Neural progenitor cell (in vitro differentiated cells): ENCODE measurements around the genes TNFAIP8L1 and MYDGF.

DNA sequence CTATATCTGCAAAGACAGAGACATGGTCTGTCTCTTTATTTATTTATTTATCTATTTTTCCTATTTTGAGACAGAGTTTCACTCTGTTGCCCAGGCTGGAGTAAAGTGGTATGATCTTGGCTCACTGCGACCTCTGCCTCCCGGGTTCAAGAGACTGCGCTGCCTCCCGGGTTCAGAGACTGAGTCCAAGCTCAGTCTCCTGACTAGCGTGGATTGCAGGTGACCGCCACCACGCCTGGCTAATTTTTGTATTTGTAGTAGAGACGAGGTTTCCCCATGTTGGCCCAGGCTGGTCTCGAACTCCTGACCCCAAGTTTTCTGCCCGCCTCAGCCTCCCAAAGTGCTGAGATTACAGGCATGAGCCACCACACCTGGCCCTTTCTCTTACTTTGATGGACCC is 369 bp upstream of the STAP2 start:
- RAMPAGE, long total RNA, result no peak

GRCh38 chr19:4358861-4360149 is 15.9 kb downstream of the MPND start:
- RAMPAGE, long total RNA, result no peak

- RAMPAGE, long total RNA, result no peak
Measured at GRCh38 chr19:4360311-4360705, 16.9 kb downstream of the MPND start.

DNA sequence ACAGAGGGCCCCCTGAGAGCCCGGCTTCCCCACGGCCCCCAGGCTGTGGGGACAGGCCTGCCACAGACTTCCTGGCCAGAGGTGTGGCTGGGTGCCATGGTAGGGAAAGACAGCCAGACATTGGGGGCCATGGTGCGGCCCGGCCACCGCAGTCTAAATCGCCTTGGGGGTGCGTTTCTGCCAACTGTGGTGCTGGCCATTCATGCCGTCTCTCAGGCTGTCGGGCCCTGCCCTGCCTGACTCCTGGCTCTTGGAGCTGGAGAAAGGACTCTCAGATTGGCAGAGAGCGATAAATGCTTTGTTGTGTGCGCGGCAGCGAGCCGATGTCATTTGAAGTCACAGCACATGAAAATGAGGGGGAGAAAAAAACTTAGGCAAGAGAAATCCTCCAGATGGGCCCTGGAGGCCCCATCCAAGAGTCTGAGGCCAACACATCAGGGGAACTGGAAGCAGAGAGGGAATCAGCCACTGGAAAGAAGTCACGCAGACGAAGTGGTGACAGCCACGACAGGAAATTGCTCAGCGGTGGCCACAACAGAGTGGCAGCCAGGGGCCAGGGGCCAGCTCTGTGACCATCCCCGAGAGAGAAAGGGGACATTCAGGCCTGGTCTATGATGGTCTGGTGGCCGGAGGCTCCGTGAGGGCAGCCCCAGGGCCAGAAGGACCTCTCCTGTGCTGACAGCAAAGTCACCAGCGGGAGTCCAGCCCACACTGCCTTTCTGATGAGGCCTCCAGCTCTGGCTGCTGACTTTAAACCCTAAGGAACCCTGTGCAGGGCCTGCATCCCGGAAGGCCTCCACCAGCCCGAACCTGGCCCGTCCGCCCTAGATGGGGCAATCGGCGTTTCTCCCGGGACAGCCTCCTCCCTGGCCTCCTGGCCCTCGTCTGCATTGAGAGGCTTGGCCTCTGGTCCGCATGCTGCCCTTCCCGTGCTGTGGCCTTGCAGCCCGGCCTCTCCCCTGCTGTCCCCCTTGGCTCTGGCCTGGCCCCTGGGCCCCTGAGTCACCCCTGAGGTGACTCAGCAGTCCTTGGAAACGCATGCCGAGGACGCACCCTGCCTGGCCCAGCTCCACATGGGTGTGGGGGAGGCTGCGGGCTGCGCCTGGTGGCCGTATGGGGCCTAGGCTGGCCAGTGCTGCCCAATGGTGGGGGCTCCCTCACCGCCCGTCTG is 26.2 kb downstream of the SH3GL1 start:
- RAMPAGE, long total RNA, result no peak

DNA sequence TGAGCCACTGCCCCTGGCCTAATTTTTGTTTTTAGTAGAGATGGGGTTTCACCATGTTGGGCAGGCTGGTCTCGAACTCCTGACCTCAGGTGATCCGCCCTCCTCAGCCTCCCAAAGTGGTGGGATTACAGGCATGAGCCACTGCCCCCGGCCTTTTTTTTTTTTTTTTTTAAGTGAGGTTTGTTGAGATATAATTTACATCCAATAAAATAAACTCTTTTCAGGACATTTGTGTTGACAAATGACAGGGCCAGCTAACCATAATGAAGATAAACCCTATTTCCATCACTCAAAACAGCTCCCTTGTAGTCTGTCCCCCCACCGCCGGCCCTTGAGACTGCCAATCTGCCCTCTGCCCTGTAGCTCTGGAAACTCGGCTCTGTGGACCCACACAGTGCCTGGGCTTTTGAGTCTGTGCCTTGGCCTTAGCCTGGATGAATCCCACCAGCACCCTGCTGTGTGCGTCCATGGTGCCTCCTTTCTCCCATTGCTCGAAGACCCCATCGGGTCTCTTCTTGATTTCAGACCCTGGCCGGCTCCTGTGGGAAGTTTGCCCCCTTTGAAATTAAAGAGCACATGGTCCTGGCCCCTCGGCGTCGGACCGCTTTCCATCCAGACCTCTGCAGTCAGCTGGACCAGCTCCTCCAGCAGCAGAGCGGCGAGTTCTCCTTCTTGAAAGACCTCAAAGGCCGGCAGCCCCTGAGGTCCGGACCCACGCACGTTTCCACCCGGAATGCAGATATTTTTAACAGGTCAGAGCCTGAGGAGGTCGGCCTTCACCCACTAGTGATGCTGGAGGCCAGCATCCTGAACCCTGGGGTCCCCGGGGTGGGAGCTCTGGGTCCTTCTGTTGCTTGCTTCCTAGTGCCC is 25.9 kb downstream of the CHAF1A start:
- RAMPAGE, long total RNA, result no peak

DNA sequence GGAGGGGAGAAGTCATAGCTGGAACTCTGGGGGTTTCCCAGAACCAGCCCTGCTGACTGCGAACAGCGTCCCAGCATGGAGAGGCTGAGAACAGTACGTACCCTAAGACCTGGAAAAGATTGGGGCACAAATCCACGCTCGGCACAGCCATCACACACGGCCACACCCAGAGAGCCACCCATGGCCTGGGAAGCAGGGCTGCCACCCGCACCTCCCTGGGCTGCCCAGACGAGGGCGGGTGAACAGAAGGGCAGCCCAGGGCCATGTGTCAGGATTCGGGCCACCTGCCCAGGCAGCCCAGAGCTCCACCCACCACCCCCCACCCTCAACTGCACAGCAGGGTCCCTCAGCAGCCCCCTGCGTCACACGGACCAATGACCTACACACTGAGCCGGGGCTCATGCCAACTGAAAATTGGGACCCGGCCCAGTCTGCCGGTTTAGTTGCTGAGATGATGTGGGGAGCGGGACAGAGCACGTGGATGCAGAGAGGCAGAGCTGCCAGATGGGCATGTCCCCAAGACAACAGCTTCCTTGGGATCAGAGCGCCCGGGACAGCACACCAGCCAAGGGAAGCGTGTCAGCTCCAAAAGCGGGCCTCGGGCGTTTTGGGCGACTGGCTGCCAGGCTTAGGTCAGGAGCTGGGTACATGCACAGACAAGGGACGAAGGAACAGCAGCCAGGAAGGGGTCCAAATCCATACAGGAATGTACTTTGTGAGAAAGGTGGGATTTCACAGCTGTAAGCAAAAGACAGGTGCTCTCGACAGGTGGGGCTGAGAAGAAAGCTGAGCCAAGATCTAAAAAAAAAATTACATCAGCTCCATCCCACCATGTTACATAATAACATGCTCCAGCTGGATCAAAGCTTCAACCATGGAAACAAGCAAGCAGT is 8.3 kb downstream of the UBXN6 start:
- RAMPAGE, long total RNA, result no peak

- RAMPAGE, long total RNA, result no peak
Measured at GRCh38 chr19:4452129-4452788, 5.3 kb downstream of the UBXN6 start.

DNA sequence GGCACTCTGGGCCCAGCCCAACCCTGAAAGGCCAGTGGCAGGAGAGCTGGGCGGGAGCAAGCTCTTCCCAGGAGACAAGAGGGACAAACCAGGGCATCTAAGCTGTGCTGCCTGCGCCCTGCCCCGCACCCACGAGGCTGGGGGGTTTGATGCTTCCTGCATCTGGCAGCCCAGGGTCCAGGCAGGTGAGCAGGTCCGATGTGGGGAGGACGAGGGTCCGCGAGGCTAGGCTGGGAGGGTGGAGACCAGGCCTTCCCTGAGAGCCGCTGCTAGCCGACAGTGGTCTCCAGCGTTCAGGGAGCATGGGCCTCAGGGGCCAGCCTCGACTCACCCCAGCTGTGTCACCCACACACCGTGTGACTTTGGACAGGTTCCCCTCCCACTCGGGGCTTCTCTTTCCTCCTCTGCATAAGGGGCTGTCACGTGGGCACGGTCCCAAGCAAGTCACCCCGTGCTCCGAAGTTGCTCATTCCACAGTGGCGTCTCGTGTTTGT is 15.9 kb downstream of the PLIN4 start:
- RAMPAGE, long total RNA, result no peak

DNA sequence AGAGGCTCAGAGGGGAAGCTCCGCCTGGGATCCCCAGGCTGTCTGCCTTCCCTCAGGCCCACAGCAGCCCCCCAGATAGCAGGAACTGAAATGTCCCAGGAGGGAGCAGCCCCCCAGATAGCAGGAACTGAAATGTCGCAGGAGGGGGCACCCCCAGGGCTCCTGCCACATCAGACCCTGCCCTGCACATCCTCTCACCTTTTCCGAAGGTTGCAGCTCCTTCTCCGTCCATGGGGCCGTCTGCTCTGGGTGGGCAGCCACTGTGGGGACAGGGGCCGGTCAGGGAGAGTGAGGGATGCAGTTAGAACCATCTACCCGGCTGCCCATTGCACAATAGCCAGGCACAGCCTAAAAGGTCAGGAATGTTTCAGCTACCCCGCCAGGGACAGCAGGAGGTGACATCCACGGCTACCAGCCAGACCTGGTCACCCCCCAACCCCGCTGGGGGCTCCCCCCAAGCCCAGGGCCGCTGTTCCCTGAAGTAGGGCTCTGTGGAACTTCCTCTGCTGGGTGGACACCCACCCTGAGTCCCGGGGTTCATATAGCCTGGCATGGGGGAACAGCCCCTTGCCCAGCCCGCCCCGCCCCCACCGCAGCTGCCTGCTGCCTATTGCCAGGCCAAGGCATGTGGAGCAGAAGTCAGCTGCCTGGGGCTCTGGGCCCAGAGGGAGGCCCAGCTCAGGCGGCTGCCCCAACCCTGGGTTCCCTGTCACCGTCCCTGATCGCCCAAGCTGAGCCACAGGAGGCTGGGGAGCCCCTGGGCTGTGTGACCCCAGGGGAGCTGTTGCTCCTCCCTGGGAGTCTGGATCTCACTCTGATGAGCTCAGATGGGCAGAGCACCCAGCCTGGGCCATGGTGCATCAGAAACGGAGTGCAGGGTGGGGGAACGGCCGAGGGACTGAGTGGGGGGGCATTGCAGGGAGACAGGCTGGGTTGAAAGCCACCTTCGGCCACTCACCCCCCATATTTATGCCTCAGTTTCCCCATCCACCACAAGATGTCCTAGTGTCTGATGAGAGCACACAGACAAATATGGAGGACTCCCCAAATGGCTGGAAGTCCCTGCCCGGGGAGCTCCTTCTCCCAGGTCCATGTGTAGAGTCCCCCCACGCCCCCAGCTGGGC is 1.5 kb downstream of the PLIN4 start:
- RAMPAGE, long total RNA, result no peak

GRCh38 chr19:4519557-4520399 is 1.5 kb upstream of the PLIN4 start:
- RAMPAGE, long total RNA, result no peak

DNA sequence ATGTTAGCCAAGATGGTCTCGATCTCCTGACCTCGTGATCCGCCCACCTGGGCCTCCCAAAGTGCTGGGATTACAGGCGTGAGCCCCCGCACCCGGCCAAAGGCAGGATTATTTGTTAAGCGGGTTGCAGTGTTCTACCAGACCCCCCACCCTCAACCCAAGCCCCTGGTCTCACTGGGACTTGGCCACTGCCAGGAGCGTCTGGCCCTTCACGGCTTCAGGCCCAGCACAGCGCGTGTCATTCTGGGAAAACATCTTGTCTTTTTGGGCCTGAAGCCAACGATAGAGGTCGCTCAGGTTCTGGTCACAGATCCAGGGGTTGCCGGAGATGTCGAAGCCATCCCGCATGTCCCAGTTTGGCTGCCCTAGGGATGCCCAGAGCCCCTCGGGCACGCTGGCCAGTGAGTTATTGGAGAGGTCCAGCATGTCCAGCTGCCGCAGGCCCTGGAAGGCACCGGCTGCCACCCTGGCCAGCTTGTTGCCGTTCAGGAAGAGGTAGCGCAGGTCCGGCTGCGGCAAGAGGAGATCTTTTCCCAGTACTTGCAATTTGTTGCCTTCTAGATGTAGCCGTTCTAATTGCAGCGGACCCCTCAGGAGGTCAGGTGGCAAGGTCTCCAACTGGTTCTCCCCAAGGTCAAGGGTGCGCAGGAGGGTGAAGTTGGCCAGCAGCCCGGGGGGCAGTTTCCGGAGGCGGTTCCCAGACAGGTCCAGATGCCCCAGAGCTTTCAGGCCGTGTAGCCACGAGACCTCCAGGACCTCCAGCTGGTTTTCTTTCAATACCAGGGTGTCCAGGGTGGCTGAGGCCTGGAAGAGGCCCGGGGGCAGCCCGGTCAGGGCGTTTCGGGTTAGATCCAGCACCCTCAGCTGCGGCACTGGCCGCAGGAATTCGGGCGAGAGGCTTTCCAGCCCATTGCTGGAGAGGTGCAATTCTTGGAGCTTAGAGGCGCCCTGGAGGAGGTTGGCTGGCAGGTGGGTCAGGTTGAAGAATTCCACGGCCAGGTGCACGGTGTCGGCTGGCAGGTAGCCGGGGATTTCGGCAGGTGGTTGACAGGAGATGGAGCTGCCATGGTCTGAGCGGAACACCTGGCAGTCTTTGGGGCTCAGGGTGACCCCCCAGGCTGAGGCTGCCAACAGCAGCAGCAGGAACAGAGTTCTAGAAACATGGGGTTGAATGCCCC is 1.7 kb downstream of the LRG1 start:
- RAMPAGE, long total RNA, result no peak

- RAMPAGE, long total RNA, result no peak
Measured at GRCh38 chr19:4567152-4567879, 7.8 kb upstream of the SEMA6B start.

DNA sequence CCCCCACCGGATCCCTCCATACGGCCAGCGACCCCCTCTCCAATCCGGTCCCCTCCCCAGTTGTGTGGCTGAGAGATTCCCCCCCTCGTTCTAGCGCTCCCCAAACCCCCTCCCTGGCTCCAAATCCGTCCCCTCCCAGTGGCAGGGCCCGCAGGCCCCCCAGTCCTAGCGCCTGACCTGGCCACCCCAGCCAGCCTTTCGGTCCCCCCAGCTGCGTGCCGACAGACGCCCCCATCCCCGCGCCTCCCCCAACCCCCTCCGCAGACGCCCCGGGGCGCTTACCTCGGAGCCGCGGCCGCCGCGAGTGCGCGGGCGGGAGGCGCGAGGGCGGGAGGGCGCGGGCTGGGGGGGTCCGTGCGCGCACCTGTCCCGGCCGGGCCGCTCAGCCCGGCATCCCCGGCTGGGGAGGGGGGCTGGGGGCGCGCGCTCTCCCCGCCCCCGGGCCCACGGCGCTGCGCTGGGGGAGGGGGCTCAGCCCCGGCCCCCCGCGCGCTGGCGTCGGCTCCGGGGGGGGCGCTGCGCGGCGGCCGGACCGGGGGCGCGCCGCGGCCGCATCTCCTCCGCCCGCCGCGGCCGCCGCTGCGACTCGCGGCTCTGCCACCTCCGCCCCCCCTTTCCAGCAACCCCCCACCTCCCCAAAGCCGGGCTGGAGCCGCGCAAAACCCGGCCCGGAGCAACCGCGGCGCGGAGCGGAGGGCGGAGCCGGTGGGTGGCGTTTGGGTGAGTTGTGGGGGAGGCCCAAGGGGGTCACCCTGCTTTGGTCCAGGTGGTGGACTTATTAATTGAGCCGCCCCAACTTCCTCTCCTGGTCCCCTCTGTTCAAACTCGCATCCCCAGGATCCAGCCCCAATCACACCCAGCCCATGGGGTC is 21.9 kb upstream of the SEMA6B start:
- RAMPAGE, long total RNA, result no peak

- RAMPAGE, long total RNA, result no peak
Measured at GRCh38 chr19:4638786-4640156, at the start of gene TNFAIP8L1. TNFAIP8L1 (plus strand) TSS chr19:4639516.

GRCh38 chr19:4669471-4670675 is at the start of gene MYDGF:
MYDGF (minus strand) TSS chr19:4670342.
- RAMPAGE, long total RNA, result no peak

DNA sequence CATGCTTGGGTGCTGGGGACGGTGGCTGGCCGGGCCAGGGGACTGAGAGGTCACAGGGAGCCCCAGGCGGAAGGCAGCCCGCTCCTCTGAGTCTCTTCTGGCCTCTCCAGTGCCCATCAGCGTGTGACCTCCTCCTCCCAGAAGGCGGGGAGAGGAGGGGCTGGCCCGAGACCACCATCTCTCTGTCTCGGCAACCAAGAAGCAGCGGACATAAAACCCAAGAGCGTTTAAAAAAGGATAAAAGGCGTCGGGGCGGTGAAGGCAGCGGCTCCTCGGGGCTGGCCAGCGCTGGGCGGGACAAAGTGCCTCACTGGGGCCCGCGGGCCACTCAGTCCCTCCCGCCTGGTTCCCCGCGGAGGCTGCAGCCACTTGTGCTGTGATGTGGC is 6.0 kb upstream of the MYDGF start:
- RAMPAGE, long total RNA, result no peak

DNA sequence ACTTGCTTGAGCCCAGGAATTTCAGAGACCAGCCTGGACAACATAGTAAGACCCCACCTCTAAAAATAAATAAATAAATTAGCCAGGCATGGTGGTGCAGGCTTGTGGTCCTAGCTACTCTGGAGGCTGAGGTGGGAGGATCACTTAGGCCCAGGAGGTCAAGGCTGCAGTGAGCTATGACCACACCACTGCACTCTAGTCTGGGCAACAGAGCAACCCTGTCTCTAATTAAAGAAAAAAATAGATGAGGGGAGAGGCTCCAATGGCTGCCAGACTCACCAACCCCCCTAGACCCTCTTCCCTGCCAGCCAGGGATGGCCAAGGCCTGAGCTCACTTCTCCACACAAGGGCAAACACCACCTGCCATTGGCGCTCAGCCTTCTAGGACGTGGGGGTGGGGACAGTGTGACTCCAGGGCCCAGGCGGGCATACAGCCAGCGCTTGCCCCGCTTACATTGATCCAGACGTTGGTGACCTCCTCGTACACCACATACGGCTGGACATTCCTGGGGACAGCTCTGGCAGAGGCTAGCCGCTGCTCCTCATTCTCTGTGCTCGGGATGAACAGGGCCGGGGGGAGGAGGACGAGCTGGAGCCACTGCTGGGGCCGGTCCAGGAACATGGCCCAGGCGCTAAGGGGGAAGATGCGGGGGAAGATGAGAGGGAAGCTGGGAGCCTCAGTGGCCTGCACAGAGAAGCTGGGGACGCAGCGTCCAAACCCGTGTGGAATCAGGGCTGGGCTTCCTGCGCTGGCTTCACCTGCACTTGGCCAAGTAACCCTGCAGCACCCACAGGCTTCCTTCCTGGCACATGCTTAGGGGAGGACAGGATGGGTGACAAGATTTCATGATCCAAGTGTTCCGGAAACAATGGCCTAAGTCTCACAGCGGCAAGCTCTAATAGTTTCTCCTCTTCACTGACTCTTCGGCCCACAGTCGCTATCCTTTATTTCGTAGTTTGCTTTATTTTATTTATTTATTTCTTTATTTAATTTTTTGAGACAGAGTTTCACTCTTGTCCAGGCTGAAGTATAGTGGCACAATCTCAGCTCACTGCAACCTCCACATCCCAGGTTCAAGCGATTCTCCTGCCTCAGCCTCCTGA is 25.1 kb upstream of the MYDGF start:
- RAMPAGE, long total RNA, result no peak

DNA sequence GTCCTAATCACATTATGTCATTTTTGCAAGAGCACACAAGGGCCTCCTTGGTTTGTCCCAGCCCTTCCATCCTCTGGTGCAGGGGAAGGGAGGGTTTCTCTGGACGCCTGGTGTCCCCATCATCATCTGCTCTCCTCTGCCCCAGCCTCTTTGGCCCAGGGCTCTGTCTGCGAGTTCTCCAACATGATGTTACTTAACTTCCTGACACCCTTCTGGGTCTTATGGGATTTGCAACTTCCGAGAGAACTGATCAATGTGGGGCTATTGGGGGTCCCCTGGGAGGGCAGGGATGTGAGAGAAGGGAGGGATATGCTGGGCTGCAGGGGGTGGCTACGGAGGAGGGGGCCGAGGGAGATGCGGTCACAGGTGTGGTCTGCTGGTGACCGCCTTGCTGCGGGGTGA is 24.4 kb downstream of the DPP9 start:
- RAMPAGE, long total RNA, result no peak

- RAMPAGE, long total RNA, result no peak
Measured at GRCh38 chr19:4707188-4707725, 16.4 kb downstream of the DPP9 start.

DNA sequence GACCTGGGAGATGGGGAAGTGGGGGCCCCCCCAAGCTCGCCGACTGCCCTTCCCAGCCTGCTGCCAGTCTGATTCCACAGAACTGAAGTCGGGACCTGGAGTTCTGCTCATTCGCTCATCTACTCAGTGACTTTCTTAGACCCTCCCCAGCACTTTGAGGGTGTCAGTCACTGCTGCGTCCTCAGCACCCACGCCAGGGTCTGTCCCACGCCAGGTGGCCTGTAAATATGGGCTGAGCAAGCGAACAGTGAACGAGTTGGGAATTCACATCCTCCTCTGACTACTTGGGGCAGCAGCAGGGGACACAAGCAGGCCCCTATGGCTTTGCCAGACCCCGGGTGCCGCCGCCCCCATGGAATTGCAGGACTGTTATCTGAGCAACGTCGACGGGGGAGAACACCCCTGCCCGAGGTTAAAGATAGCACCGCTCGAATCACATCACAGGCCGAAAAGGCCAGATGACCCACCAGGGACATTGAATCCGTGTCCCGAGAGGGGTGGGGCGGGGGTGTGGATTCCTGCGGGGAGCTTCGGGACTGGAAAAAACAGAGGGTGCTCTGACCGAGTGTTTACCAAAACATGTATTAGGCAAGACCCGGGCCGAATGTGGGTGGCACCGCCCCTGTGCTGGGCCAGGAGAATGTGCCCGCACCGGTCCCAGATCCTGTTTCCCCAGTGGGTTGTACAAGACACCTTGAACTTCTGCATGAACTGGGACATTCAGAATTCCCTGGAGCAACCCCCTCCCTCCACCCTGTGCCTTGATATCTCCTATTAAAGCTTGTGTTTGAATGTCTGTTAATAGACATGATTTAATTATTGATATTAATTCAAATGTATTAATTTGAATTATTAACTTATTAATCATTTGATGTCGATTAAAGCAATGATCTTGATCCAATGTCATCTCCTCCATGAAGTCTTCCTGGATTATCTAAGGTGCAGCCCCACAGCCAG is 9.1 kb downstream of the FEM1A start:
- RAMPAGE, long total RNA, result no peak